ENCODE measurements around the genes REXO4, MYMK and DBH.

DNA sequence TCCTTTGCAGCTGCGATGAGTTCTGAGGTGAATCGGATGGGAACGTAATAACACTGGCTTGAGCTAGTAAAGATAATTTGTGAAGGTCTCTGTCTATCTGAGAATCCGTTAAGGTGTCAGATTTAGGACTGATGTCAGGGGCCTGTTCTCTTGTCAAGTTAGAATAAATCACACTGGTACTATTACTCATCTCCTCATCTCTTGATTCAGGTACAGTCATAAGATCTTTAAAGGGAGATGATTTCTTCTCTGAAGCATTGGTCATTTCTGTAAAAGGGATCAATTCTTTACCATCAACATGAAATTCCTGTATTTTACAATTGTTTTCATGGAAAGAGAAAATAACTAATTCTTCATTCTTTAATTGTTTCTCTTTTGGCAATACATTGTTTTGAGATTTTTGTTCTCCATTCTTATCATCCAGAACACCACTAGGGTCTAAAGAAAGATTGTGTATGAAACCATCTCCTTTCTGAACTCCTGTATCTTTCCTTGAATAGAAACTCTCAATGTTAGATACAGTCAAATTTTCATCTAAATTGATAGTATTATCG lies 26.1 kb downstream of the SETX start:
- RRBS: no CpG with 5 or more reads among the region's 5 CpGs

GRCh38 chr9:132353069-132354223 lies 1.3 kb downstream of the SETX start:
- RRBS: no CpG with 5 or more reads among the region's 20 CpGs

- RRBS: no CpG with 5 or more reads among the region's 14 CpGs
These were observed 18.6 kb downstream of the GTF3C4 start for GRCh38 chr9:132688672-132689489.

- RRBS: no CpG with 5 or more reads among the region's 10 CpGs
These were observed 46.5 kb downstream of the GTF3C4 start for GRCh38 chr9:132716796-132717158.

DNA sequence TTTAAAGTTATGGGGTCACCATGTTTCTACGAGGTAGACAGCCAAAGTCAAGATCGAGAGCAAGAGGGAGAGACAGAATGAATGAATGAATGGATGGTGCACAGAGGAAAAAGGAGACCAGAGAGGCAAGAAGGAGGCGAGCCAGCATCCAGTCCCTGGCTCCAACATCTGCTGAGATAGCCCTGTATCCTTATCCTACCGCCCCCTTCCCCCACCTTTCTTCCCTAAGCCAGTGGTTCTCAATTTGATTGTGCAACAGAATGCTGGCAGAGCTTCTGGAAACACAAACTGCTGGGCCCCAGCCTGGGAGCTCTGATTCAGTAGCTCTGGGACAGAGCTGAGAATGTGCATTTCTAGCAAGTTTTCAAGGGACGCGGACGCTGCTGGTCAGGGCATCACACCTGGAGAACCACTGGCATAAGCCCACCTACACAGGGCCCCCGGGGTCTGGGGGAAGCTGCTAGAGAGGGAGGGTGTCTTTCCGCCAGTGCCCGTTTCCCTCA lies 21.1 kb downstream of the AK8 start:
- RRBS: no CpG with 5 or more reads among the region's 10 CpGs

DNA sequence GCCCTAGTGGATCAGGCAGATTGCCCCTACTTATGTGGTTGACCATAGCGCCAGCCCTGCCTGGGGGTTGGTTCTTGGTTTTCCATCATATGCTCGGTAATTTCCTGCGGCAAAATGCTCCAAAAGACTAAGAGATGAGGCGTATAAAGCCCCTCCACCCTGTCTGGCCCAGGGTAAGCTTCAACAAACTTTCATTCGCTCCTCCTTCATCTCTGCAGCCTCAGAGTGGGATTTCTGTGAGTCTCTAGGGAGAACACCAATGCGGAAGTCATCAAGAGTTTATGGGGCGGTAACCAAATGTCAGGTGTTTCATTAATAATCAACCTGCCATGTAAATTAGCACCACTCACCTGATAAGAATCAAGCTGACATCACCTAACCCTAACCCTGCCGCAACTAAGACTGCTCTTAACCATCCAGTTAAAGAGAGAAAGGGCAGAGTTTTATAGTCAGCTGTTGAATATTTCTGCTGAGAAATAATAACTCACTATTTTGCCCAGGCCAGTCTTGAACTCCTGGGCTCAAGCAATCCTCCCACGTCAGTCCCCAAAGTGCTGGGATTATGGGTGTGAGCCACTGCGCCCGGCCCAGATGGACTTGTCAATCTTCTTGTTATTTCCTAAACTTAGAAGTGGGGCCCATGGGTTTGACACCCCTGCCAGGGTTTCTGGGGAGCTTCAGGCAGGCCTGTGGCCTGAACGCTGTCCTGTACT lies 7.8 kb upstream of the GFI1B start:
- RRBS: no CpG with 5 or more reads among the region's 12 CpGs

DNA sequence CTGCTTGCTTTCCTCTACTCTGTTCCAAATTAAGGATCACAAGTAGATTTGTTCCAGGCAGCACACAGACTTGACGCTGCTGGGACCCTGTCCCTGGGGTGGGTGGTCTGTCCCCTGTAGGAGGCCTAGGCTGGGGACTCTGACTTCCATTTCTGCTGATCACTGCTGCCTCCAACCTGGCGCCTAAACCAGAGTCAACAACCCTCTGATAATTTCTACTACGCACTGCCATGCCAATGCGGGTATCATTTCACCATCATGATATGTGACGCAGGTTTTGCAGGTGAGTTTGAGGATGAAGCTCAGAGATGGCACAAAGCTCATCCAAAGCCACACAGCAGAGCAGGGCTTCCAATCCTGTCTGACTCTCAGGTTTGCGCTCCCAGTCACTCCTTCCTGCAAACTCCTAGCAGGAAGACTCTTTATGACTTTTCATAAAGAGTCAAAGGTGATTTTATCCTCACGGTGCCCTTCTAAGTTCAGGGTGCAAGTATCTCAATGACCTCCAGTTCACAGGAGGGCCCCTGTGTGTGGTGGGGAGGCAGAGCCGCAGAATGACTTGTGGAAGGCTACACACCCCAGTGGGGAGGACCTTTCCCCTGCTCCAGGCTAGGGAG lies 13.6 kb upstream of the RALGDS start:
- RRBS: no CpG with 5 or more reads among the region's 8 CpGs

DNA sequence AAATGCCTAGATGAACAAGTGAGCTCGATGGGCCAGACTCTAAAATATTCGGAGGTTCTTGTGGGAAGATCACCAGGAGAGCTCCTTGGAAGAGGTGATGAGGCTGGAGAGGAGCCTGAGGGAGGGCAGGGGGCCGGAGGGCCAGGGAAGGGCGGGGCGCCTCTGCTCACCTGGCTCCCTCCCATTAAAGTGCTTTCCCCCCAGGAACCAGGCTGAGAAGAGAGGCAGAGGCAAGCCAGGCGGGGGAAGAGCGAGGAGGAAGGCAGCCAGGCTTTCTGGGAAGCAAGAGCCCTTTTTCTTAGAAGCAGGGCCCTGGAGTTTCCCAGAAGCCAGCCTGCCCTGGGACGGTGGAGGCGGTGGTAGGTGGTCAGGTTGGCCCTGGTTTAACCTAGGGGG lies 16.3 kb upstream of the RALGDS start:
- RRBS: no CpG with 5 or more reads among the region's 9 CpGs

DNA sequence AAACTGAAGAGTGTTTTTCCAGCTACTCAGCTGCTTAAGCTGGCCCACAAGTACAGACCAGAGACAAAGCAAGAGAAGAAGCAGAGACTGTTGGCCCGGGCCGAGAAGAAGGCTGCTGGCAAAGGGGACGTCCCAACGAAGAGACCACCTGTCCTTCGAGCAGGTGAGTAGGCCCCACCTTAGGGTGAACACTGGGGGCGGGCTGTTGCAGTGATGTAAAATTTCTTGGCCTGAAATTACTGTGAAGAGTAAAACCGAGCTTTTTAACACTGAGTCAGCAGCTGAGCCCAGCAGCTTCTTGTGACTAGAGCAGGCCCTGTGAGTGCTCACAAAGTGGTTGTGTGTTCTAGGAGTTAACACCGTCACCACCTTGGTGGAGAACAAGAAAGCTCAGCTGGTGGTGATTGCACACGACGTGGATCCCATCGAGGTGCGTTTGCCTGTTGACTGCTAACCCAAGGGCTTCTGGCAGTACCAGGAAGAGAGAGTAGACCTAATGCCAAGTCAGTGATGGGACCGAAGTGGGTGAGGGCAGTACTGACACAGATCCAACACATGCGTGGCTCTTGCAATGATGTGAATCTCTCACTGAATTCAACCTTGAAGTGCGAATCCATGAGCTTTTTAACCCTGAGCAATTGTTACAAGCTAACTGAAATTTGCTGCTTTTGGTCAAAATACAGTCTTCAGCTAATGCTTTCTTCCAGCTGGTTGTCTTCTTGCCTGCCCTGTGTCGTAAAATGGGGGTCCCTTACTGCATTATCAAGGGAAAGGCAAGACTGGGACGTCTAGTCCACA lies 2.1 kb downstream of the RPL7A start:
- RRBS: no CpG with 5 or more reads among the region's 17 CpGs

DNA sequence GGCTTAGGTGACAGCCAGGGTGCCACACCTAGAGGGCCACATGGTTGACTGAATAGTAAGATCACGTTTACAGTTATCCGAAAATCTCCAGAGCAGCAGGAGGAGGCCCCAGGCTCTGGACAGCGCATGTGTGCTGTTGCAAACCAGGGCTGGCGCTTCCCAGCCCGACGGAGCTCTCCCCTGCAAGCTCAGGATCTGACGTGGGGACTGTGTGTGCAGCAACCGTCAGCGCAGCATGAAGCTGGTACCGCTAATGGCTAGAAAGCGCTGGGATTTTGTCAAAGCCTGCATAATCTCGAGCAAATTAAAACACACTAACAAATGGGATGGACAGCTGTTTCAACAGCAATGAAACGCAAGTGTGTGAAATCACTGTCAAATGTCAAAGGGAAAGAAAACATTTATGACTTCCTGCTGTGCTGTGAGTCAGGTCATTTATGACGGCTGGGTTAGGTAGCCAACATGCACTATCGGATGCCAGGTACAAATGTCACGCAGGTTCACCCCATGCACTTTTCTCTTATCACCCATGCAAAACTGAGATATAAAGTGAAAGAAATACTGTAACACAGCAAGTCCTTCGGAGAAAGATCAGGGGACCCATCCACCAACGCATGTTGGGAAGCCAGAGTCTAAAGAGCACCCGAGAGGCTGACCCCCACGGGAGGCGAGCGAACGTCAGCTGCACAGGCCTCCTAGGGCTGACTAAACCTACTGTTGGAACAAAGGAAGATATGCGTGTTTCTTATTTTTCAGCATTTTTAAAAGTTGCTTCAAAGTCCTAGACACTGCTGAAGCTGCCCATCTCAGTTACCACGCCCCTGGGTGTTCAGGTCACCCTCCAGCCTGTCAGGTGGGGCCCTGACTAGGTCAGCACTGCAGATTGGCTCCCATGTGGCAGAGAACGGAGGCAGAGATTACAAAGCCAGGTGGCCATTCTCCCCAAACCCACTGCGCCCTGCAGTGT lies 7.3 kb downstream of the SURF4 start:
- RRBS: no CpG with 5 or more reads among the region's 27 CpGs

GRCh38 chr9:133414533-133415000 lies 3.2 kb downstream of the REXO4 start:
- RRBS: no CpG with 5 or more reads among the region's 12 CpGs

GRCh38 chr9:133417303-133418632 lies at the start of gene REXO4:
Gene REXO4 (minus strand): TSS chr9:133418010.
- RRBS: 2% methylated on average over 35 of the region's 87 CpGs

DNA sequence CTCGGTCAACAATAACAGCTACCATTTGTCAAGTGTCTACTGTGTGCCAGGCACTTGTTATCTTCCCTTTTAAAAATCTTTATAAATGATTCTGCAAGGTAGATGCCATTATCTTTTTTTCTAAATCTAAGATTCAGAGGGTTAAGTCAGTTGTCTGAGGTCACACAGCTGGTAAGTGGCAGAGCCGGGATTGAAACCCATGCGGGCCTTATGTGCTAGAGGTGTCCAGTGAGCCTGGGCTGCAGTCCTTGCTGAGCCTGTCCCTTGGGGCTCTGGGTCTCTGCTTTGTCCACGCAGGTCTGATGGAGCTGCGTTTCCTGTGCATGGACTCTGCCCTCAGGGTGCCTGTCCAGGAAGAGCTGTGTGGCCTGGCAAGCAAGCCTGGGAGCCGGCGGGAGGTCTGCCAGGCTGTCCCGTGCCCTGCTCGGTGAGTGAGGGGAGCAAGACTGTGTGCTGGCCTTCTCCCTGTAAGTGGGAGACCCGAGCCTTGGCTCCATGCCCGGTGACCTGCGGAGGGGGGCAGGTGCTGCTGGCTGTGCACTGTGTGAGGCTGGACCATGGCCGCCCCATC lies 11.4 kb upstream of the CACFD1 start:
- RRBS: 35% methylated on average over 6 of the region's 13 CpGs

DNA sequence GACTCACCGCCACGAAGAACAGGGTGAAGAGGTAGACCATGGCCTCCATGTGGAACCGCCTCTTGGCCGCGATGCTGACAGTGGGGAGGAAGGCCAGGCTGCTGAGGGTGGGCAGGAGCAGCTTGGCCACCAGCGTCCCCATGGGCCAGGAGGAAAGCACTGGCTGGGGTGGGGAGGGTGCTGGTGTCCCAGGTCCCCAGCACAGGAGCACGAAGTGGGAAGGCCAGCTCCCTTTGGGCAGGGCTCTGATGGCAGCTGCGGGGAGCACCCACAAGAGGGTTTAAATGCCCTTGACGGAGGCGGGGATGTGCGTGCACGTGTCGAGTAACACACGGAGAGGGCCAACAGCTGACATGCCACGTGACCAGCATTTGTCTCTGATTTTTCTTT lies at the start of gene MYMK:
Gene MYMK (minus strand): TSS at position 257 of the 390 bp plus-strand sequence.
- RRBS: no CpG with 5 or more reads among the region's 15 CpGs

GRCh38 chr9:133558122-133559316 lies 24.0 kb downstream of the ADAMTSL2 start:
- RRBS: no CpG with 5 or more reads among the region's 35 CpGs

DNA sequence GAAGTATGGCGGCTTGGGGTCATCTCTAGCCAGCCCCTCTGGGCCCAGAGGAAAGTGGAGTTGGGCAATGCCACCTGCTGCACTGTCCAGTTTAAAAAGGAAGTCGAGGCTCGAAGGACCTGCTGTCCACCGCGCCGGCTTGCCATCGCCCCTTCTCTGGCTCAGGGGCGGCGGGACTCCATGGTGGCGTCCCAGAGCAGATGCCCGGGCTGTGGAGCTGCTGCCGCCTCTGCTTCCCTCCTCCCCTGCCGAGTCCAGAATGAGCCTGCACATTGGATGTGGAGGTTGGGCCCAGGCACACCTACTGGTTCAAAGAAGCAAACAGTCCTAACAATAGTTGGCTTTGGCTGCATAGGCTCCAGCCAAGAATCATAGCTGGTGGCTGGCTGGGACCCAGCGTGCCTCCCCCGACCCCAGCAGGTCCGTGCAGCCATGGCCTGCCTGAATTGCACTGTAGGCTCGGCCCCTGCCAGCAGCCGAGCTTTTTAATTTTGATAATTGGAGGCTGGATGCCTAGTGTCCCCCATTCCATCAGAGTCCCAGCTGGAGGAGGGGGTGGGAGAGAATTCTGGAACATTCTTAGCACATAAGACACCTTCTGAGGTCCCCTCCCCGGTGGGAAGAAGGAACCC lies 25.8 kb downstream of the ADAMTSL2 start:
- RRBS: 51% methylated on average over 7 of the region's 19 CpGs

- RRBS: no CpG with 5 or more reads among the region's 2 CpGs
These were observed 20.9 kb downstream of the FAM163B start for GRCh38 chr9:133588293-133588653.

DNA sequence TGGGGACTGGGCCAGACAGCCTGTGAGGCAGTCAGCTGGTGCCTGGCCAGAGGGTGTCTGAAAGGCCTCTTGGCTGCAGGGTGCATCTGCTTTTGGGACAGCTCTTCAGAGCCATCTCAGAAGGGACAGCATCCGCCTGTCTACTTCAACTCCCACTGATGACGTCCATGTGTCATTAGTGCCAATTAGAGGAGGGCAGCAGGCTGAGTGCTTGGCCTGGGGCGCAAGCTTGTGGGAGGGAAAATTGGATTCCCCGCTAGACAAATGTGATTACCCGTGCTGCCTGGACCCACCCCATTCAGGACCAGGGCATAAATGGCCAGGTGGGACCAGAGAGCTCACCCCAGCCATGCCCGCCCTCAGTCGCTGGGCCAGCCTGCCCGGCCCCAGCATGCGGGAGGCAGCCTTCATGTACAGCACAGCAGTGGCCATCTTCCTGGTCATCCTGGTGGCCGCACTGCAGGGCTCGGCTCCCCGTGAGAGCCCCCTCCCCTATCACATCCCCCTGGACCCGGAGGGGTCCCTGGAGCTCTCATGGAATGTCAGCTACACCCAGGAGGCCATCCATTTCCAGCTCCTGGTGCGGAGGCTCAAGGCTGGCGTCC lies at the start of gene DBH:
Gene DBH (plus strand): TSS at position 341 of the 605 bp plus-strand sequence.
- RRBS: no CpG with 5 or more reads among the region's 15 CpGs

- RRBS: no CpG with 5 or more reads among the region's 20 CpGs
These were observed 22.3 kb downstream of the SARDH start for GRCh38 chr9:133715728-133716386.

DNA sequence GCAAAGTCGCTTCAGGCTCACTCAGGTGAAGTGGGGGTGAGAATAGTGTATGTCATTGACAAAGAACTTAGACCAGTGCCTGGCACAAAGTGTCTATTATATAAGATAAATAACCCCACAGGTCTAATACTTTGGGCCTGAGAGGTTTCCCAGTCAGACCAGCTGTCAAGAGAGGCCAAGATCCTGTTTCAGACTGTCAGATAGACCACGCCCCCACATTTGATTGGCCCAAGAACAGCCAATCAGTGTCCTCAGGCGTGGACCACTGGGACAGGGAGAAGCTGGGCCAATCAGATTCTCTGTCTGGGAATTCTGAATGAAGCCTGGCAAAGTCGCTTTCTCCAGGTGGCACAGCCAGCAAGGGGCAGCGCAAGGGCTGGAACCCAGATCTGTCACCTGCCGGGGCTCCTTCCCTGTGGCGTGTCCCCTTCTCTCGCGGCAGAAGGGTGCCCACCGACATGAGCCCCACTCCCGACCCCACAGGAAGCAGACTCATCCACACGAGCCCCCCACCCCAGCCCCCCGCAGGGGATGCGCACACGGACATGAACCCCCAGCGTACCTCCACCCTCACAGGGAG lies 6.3 kb downstream of the SARDH start:
- RRBS: no CpG with 5 or more reads among the region's 16 CpGs